Measurements from ENCODE around the genes SIDT2, BACE1, CEP164 and MPZL3.

DNA sequence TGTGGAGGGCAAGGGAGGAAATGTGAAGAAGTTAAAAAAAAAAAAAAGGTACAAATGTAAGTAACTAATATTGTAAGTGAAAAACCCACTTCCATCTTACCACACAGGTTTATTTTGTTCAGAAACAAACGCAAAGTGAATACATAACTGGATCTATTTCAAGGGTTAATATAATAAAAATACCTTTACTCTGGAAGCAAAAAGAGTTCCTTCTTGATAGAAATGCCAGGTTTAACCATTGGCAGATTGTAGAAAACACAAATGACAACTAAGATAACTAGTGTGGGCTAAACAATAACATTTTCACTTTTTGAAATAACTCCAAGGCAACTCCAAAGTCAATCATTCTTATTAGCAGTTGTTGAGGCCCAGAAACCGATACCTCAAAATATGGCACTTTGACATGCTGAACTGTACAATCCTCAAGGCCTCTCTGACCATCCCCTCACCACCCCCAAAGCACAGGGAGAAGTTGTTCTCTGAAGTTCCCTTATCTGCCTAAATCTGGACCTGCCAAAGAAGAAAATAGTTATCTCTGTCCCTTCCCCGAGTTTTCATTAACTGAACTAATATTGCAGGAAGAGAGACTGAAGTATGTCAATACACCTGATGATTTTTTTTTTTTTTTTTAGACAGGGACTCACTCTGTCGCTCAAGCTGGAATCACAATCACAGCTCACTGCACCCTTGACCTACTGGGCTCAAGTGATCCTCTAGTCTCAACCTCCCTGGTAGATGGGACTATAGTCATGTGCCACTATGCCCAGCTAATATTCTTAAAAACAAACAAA, 75.2 kb downstream of the SIK3 start:
- RRBS: no CpG with 5 or more reads among the region's 4 CpGs

- RRBS: no CpG with 5 or more reads among the region's 6 CpGs
Observed at GRCh38 chr11:117096346-117097064, 1.7 kb downstream of the SIK3 start.

DNA sequence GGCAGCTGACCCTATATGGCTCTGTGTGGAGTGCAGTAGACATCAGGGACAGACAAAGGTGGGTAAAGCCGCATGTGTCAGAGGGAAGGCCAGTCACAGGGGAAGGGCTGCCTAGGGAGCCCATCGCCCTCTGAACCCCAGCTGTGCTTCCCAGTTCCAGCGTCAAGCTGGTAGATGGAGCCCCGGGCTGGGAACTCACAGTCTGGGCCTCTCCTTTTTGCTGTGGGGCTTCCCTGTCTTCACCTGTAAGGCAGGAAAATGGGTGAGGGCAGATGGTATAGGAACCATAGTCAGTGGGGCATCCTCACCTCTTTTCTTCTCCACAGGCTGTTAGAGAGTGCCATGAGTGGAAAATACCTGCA, 6.6 kb upstream of the PAFAH1B2 start:
- RRBS: no CpG with 5 or more reads among the region's 4 CpGs

DNA sequence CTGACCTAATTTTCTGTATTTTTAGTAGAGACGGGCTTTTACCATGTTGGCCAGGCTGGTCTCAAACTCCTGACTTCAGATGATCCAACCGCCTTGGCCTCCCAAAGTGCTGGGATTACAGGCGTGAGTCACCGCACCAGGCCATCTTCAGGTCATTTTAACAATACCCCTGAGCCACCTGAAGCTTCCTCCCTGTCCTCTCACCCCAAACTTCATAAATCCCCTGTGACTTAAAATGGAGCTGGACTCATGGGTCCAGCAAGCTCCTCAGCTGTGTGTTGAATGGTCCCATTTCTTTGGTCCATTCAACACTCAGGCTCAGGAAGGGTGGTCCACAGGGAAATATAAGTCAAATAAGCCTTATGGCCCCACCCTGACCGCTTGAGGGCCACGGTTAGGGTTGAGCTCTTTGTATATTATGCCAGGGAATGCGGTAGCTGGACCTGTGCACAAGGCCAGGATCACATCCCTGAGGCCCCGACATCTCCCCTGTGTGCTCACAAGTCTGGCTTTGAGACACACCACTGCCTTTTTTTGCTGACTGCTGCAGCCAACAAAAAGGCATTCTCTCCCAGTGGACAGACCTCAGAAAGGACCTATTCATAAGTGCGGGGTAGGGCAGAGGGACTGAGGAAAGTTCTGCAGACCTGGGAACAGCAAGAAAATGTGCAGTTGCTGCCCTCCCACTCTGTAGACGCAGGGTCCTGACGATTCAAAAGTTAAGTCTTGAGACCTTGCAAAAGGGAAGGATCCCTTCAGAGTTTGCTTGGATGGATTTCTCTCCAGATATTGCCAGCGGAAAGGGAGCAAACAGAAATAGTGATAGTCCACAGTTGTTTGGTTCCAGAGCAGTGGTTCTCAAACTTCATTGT, 3.5 kb upstream of the SIDT2 start:
- RRBS: no CpG with 5 or more reads among the region's 12 CpGs

GRCh38 chr11:117178137-117179056, at the start of gene SIDT2:
TSS of gene SIDT2 (plus strand) at chr11:117178743.
- RRBS: 5% methylated on average over 15 of the region's 52 CpGs

GRCh38 chr11:117179057-117179996, 784 bp downstream of the SIDT2 start:
- RRBS: 1% methylated on average over 17 of the region's 39 CpGs

DNA sequence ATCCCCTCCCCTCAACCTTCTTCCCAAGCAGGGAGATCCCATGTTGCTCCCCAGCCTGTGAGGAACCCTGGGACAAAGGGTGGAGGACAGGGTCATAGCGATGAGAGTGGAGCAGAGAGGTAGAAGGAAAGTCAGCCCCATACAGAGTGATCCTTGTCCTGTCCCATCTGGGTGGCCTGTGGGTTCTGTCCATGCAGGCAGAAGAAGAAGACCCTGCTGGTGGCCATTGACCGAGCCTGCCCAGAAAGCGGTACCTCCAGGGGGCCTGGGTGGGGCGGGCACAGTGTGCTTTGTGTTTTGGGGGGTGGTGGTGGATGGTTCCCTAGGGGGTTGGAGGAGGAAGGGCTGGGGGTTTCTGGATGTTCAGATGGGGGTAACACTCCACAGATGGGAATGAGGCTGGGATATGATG, 7.8 kb downstream of the SIDT2 start:
- RRBS: no CpG with 5 or more reads among the region's 4 CpGs

- RRBS: no CpG with 5 or more reads among the region's 8 CpGs
Observed at GRCh38 chr11:117206064-117206559, 6.9 kb downstream of the TAGLN start.

DNA sequence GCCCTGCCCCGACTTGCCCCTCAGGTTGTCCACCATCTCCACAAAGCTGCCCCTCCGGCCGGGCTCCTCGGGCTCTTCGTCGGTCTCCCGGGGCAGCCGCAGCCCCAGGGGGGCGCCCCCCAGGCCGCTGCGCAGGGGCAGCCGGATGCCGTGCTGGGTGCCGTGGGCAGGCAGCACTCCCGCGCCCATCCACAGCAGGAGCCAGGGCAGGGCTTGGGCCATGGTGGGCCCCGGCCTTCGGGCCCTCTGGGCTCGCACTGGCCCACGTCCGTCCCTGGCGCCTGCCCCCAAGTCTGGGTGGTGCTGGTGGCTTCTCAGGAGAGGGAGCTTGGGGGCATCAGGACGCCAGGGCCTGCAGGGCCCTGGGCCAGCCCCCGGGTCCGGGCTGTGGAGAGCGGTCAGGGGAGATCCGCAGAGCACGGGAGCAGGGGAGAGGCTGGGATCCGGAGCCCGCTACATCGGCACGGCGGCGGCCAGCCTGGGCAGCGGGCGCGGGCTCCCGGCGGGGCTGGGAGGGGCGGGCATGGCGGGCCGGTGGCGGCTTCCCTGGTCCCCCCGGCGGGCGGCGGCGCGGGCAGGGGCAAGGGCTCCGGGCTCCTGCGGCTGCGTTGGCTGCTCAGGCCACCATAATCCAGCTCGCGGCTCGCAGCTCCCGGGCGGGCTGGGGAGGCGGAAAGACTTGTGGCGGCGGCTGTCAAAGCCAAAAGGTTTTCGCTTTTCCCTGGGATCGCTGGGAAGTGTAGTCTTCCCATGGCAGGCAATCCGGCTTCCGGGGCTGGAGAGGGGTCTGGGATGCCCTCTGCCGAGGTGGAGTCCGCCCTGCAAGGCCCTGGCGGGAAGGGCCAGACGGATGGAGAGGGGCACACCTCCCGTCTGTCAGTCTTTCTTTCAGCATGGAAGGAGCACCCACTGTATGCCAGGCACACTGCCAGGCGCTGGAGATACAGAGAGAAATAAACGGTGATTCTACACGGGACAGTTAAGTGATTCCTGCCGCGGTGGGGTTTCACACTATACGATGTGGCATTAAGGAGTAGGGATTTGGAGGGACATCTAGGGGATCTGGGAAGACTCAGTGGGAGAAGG, at the start of gene BACE1:
Gene BACE1, minus strand, starts transcription at position 683 of the 1,086 bp plus-strand sequence.
- RRBS: 2% methylated on average over 33 of the region's 75 CpGs

DNA sequence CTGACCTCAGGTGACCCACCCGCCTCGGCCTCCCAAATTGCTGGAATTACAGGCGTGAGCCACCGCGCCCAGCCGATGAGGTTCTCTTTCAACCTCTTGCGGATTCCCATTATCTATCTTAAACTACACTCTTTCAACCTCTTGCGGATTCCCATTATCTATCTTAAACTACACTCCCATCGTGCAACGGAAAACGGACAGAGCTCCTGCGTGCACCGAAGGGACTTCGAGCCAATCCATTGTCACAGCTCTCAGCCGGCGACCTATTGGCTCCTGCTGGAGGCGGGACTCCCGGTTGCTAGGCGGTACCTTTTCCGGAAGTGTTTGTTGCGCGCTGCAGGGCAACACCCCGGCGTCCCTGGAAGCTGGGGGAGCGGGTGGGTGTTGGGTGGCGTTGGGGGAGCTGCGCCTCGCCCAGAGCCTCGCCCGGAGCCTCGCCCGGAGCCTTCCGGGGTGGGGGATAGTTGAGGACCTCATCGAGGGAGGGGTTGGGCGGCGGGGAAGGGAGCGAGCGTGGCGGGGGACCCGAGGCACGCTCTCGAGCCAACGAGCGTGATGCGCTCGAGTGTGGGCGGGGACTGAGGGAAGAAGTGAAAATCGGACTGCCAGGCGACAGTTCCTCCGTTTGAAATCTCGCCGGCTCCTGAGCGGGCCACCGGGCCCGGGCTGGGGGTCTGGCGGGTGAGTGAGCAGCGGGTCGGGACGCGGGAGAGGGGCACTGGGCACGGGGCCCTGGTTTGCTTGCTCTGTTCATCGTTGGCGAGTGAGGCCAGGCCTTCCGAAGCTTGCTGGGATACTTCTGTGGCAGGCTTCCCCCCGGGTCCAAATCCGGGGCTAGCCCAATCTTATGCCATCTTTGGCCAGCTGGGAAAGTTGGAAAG, at the start of gene CEP164:
Gene CEP164, plus strand, starts transcription at position 327 of the 881 bp plus-strand sequence.
- RRBS: 3% methylated on average over 14 of the region's 66 CpGs

GRCh38 chr11:117391964-117392852, 64.6 kb downstream of the CEP164 start:
- RRBS: no CpG with 5 or more reads among the region's 15 CpGs

GRCh38 chr11:117837326-117838241, 13.0 kb upstream of the FXYD2 start:
- RRBS: no CpG with 5 or more reads among the region's 18 CpGs

DNA sequence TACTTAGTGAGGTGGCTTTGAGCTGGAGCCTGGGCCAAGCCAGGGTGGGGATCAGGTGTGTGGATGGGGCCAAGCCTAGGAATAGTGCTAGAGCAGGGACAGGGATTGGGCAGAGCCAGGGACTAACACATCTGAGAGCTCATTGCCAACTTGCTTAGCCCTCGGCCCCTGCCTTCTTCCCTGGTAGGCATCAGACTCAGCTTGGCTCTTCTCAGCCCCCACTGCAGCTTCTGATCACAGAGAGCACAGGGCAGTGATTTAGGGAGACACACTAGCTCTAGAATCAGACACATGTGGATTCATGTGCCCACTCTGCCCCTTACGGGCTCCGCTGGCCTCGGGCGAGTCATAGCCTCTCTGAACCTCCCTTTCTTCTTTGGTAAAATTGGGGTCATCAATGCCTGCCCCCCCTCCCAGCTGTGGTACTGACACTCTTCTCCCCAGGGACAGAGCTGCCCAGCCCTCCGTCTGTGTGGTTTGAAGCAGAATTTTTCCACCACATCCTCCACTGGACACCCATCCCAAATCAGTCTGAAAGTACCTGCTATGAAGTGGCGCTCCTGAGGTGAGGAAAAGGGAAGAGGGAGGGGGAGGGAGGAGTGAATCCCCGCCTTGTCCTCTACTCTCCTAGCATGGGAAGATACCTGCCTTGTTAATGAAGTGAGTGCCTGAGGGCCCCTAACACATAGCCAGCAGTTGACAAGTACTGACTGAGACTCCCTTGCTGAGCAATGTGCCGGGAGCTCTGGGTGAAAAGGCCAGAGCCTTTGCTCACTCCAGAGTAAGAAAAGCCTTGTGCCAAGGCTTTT, 1.9 kb downstream of the IL10RA start:
- RRBS: no CpG with 5 or more reads among the region's 9 CpGs

DNA sequence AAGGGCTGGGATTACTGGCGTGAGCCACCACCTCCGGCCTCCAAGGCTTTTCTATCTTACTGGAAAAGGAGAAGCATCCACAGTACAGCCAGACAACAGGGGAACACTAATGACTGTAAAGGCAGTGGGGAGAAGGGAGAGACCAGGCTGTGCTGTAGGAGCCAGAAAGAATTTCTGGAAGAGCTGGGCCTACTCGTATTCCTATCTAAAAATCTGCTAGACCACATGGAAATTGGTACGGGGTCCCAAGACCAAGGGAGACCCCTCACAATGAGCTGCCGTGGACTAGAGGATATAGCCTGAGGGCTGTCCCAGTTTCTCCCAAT, 2.8 kb downstream of the IL10RA start:
- RRBS: no CpG with 5 or more reads among the region's 5 CpGs

GRCh38 chr11:118010493-118011581, 24.6 kb downstream of the IL10RA start:
- RRBS: 72% methylated on average over 4 of the region's 28 CpGs

DNA sequence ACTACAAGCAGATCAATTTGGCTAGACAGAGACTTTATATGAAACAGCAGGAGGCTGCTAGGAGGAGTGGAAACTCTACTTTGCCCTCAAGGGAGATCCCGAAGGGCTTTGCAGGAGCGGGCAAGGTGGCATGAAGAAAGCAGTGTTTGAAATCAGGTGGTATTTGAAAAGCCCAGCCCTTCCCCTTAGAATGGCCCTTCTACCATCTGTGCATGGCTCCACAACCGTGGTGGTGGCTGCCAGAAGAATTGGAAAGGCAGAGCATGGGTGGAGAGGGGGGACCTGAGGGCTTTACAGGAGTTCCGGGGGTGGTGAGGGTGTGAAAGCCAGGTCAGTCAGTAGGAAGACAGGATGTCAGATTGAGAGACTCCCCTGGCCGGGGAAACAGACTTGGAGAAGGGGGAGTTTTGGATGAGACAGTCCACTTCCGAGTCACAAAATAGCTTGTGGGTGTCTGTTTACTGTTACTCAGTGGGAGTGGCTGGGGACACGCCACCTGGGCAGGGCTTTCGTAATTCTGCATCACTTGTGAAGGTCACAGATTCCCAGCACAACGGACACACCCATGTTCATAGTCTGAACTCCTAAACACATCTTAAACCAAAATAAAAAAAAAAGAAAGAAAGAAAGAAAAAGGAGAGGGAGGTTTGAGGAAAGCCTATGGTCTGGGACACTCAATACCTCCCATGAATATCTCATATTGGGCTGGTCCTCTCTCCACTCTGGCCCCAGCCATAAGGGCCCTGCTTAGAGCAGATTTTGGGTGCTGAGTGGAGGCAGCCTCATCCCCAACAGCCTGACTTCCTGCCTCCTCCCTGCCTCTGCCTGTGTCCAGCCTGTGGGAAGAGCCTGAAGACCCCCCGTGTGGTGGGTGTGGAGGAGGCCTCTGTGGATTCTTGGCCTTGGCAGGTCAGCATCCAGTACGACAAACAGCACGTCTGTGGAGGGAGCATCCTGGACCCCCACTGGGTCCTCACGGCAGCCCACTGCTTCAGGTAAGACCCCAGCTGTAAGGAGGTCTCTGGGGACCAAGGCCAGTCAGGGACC, 24.5 kb upstream of the SMIM35 start:
- RRBS: 57% methylated on average over 2 of the region's 13 CpGs

DNA sequence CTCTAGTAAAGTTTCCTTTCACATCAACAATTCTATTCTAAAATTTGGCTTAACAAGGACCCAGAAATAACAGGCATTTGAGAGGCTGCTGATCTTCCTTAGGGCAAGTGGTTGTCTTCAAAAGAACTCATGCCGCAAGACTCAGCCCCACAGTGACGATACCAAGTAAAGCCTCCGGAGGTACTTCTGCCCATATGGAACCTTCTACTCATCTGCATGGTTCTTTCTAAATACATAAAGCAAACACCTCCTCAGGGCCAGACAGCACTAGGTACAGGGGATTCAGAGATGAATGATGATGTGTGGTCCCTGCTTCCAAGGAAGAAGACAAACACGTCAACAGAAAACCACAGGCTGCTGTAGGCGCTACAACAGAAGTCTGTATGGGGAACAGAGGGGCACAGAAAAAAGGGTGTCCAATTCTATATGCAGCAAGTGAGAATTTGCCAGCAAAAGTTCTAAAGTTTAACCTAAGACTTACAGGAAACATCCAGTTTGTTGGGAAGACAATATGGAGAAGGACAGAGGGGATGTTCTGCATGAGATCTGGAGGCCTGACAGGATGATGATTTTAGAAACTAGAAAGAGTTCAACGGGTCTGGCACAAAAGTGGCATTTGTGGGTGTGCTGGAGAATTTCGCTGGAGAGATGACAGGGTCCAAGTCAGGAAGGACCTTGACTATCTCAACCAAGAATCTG, 23.8 kb downstream of the JAML start:
- RRBS: no CpG with 5 or more reads among the region's 7 CpGs

DNA sequence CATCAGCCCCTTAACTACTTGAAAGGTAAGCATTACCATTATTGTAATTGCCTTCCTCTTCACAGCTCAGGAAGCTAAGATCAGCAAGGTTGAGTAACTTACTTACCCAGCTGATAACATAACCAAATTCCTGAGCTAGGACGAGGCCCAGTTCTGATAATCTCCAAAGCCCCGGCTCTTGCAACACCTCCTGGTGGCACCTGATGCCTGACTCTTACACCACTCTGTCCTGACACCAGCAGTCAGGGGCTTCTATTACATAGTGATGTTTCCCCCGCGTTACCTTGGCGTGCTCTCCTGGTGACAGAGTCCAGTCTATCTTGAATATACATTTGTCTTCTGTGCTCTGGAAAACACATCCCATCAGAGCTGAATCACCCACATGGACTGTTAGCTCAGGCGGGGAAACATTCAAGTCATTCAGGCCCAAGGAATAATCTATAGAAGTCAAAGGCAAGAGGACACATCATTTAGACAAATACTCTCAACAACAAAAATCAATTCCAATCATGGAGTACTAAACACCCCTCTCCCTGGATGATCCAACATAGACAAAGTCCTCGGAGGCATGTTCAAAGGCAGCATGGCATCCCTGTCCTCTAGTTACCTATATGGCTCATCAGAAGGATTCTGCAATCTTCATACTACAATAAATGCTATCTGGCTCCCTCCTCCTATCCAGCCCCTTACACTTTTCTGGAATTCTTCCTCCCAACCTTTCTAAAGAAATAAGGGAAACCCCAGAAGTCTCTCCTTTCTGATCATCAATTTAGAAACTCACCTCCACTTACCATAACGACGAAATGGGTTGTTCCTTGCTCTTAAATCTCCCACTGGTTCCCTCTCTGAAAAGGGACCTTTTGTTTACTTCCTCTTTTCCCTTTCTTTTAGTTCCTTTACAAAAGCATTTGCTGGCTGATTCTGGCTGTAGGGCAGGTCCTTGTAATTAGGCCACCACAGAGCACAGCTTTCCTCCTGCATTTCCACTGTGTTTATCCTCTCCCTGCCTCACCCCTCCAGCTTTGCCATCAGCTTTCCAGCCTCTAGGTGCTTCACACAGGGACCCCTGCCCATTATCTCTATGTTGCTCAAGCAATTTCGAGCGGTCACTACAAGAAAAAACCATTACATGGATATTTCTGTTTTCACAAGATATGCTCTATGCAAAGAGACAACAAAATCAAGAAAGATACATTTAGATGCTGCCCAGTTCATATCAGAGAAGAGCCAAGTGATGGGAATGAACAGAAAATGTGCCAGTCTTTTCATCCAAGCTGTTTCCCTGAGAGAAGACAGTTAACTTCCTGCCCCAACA, 12.2 kb downstream of the JAML start:
- RRBS: no CpG with 5 or more reads among the region's 11 CpGs

GRCh38 chr11:118219560-118220097, 5.2 kb downstream of the JAML start:
- RRBS: no CpG with 5 or more reads among the region's 4 CpGs

GRCh38 chr11:118251675-118252609, at the start of gene MPZL3:
TSS of gene MPZL3 (minus strand) at chr11:118252365.
- RRBS: 4% methylated on average over 5 of the region's 32 CpGs

Measured in HGPS cell (cell line).